Mesothelial cell of epicardium (in vitro differentiated cells): ENCODE measurements around the gene GTF3C1.

DNA sequence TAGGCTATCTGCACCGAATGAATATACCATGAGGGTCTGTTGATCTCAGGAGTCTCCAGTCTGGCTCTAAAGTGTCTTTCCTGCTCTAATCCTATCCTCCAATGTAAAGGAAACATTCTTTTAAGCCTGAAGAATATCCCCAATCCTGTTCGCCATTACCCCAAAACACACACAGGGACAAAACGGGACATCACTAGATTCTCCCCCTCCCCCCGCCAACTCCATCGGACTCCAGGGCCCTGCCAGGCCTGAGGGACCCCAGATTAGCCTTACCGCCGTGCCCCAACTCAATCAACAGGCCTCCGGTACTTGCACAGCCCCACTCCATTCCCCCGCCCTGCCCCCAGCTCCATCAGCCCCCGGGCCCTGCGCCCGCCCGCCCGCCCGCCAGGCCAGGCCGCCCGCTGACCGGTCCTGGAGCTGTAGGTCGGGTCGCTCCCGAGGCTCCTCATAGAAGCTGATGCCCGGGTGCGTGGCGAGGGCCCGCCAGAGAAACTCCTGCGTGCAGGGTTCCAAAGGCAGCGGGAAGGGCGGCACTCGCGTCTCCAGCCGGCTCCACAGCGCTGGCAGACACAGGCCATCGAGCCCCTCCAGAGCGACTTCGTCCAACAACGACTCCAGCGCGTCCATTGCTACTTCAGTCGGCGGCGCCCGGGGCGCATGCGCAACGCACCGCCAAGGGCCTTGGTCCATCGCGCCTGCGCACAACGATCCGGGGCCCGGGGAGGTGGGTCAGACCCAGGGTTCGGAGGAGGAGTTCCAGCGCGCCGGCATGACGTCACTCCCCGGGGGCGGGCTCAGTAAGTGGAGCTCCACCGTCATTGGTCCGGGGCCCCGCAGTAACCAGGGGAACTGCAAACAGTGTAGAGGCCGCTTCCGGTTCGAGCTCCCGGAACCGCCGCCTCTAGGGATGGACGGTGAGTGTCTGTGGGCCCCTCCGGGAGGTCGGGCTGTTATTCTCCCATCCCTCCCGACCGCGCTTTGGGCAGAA, at the start of gene GTF3C1:
Gene GTF3C1, minus strand, starts transcription at position 653 of the 991 bp plus-strand sequence.
- PRO-cap: bidirectional peak, plus-strand start at position 920 of the sequence, minus-strand start at position 639 of the sequence

DNA sequence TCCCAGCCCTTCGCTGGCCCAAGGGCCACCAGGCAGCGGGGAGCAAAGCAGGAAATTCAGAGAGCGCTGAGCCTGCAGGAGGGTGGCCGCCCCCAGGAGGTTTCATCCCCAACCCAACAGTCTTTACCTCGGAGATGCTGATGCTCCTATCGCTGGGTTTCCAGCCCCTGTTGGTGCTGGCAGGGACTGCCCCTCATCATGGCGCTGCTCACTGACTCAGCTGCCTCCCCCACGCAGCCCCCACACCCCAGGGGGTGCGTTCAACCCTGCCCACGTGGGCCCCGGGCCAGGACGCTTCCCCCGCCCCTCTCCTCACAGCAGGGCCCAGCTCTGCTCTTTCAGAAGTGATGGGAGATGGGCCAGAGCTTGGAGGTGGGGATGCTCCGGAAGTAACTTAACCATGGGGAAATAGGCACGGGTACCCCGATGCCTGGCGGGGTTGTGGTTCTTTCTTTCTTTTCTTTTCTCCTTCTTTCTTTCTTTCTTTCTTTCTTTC, 175.5 kb downstream of the GSG1L start:
- PRO-cap: no peak

DNA sequence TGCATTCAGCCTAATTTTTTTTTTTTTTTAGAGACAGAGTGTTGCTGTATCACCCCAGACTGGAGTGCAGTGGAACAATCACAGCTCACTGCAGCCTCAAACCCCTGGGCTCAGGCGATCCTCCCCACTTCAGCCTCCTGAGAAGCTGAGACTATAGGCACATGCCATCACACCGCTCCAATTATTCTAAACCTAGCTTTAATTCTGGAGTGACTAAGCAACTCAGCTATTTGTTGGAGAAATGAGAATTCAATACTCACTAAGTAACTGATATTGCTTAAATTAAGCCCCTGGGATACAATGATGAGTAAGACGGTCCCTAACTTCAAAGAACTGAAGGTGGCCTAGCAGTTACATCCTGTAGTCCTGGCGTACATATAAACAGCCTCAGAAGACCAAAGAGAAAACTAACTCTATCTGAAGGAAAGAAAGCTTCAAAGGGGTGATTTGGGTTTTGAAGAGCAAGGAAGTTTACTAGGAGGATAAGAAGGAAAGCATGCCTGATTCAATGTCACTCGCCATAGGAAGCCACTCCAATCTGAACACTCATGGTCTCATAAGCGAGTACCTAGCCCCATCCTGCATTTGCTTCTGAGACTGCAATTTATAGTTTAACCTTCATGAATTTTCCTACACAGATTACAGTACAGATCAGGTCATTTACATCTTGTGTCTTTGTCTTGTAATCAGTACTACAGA, 25.0 kb downstream of the XPO6 start:
- PRO-cap: no peak

- PRO-cap: no peak
Observed at GRCh38 chr16:28495982-28497075, 1.9 kb downstream of the APOBR start.

DNA sequence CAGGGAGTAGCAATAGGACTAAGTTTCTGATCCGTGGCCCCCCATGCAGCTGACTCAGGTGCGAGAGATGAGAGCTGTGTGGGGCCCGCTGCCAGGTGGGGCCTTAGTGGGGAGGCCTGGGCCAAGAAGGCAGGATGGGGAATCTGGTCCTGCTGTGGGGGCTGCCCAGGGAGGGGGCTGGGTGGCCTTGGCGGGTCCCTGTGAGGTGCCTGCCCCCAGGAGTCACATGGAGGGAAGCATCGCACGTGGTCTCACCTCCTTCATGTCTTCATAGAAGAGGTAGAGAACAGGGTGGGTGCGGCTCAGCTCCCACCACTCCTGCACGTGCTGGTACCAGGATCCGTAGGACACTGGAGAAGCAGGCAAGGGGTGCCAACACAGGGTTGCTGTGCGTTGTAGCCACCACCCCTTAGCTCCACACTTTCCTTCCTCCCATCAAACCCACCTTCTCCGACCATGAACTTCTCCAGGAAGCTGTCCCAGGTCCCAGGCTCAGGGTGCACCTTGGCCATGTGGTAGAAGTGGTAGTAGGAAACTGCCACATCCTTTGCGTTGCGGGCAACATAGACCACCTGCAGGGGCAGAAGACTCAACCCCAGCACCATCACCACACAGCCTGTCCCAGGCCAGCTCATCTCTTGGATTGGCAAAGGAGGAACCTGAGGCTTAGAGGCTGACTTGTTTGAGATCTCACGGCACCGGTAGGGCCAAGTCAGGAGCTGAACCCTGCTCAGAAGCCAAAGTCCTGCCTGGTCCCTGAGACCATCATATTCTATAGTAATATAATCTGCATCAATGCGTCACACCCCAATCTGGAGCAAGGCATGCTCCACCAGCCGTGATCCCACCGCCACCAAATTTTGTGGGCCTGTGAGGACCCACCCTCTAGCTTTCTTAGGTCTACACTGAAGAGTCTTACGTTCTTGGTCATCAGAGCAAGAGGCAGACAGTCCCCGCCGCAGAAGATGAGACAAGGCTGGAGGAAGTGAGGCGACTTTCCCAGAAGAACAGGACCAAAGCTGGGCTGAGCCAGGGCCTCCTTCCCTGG, 3.0 kb downstream of the SULT1A1 start:
- PRO-cap: no peak

DNA sequence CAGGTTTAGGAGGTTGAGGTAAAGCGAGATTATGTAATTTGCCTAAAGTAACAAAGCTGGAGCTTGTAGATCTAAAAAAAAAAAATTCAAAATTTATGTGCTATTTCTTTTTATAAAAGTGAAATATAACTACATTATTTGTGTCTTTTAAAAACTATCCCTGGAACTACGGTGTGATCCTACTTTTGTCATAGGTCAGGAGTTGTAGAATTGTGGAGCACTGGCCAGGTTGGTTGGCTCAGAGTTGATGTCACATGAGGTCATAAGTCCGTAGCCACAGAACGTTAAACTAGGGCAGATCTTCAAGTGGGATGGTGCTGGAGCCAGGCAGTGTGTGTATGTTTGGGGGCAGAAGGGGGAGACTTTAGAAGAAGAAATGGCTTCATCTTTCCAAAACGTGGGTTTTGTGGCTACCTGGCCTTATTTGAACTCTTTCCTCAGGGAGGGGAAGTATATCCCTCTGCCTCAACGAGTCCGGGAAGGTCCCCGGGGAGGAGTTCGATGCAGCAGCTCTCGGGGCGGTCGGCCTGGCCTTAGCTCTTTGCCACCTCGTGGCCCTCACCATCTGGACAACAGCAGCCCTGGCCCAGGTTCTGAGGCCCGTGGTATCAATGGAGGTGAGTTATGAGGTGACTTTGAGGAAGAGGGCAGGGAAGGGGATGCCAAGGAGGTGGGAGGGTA, 7.5 kb downstream of the ATXN2L start:
- PRO-cap: no peak

DNA sequence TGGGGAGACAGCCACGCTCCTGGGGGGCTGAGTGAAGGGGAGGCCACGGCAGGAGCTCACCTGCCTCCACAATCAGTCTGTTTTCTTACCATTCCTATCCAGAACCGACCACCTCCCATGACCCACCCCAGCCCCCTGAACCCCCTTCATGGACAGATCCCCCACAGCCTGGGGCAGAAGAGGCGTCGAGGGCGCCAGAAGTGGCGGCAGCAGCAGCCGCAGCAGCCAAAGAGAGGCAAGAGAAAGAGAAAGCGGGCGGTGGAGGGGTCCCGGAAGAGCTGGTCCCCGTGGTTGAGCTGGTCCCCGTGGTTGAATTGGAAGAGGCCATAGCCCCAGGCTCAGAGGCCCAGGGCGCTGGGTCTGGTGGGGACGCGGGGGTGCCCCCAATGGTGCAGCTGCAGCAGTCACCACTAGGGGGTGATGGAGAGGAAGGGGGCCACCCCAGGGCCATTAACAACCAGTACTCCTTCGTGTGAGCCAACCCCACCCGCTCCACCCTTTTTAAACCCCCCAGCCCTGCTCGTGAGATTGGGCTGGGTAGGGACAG, 4.9 kb upstream of the ATP2A1 start:
- PRO-cap: no peak

- PRO-cap: no peak
Observed at GRCh38 chr16:29074645-29075685, 90.1 kb downstream of the LAT start.

DNA sequence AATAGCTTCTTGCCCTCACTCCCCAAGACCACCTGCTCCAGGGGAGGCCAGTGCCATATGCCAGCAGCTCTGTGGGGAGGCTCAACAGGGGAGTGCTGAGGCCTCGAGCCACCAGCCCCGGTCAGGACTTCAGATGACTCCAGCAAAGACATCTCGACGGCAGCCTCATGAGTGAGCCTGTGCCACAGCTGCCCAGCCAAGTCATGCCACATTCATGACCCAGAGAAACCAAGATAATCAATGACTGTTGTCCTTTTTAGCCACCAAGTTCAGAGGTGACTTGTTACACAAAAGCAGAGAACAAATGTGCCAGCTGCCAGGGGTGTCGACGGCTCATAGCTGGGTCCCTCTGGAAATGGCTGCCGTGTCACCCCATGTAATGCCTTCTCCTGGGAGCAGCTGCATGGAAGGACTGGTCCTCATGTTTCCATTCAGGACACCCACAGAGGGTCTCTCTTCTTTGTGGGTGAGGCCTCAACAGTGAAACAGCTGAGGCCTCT, 162.2 kb downstream of the LAT start:
- PRO-cap: no peak

- PRO-cap: no peak
Observed at GRCh38 chr16:29155435-29155774, 170.6 kb downstream of the LAT start.

GRCh38 chr16:29199659-29200160, 206.8 kb downstream of the NPIPB11 start:
- PRO-cap: no peak

GRCh38 chr16:29265220-29265555, 141.3 kb downstream of the NPIPB11 start:
- PRO-cap: no peak

- PRO-cap: no peak
Observed at GRCh38 chr16:29382878-29383585, 23.5 kb downstream of the NPIPB11 start.

GRCh38 chr16:29469476-29470078, 9.9 kb downstream of the SULT1A4 start:
- PRO-cap: no peak

- PRO-cap: bidirectional peak, plus-strand start at chr16:29595560, minus-strand start at chr16:29595388
Observed at GRCh38 chr16:29595433-29595957, 67.6 kb upstream of the SPN start.

DNA sequence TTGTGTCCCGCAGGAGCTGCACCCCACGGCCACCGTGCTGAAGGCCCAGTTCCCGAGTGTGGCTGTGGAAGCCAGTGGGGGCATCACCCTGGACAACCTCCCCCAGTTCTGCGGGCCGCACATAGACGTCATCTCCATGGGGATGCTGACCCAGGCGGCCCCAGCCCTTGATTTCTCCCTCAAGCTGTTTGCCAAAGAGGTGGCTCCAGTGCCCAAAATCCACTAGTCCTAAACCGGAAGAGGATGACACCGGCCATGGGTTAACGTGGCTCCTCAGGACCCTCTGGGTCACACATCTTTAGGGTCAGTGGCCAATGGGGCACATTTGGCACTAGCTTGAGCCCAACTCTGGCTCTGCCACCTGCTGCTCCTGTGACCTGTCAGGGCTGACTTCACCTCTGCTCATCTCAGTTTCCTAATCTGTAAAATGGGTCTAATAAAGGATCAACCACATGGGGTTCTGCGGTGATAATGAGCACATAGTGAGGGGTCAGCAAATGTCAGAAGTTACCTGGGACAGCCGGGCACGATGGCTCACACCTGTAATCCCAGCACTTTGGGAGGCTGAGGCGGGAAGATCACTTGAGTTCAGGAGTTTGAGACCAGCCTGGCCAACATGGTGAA, 18.3 kb downstream of the QPRT start:
- PRO-cap: no peak

GRCh38 chr16:29710242-29710842, 31.4 kb downstream of the QPRT start:
- PRO-cap: no peak

DNA sequence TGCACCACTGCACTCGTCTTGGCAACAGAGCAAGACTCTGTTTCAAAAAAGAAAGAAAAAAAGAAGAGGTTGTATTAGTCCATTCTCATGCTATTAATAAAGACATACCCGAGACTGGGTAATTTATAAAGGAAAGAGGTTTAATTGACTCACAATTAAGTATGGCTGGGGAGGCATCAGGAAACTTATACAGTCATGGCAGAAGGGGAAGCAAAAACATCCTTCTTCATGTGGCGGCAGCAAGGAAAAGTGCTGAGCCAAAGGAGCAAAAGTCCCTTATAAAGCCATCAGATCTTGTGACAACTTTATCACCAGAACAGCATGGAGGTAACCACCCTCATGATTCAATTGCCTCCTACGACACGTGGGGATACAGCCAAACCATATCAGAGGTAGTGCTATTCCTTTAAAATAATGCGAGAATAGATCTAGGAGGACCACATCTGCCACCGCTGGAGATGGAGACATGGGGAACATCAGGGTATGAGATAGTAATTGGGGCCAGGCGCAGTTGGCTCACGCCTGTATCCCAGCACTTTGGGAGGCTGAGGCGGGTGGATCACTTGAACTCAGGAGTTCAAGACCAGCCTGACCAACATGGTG, 9.0 kb downstream of the C16orf54 start:
- PRO-cap: no peak

DNA sequence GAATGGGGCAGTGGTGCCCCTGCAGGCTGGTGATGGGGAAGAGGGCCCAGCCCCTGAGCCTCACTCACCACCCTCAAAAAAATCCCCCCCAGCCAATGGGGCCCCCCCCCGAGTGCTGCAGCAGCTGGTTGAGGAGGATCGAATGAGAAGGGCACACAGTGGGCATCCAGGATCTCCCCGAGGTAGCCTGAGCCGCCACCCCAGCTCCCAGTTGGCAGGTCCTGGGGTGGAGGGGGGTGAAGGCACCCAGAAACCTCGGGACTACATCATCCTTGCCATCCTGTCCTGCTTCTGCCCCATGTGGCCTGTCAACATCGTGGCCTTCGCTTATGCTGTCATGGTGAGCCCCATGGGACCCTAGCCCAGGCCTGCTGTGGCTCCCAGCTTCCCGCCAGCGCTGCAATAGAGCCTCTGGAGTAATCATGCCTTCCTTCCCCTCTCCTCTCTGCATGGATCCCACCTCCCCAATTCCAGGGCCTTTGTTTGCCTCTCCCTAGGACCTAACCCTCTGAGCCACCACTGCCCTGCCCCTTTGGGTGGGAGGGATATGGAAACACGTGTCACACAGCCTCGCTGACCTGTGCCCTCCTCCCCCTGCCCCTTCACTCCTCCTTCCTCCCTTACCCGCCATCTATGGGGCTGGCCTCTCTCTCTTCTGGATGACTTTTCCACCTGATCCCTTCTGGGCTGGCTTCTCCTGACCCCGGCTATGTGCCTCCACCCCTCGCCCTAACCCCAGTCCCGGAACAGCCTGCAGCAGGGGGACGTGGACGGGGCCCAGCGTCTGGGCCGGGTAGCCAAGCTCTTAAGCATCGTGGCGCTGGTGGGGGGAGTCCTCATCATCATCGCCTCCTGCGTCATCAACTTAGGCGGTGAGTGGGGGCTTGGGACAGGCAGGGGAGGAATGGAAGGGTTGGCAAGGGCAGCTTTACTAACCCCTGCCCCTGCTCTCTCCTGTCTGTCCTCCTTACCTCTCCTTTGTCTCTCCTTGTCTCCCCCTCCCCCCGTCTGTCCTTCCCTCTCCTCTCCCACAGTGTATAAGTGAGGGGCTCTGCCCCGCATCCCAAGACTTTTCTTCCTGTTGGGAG, 1.9 kb downstream of the PRRT2 start:
- PRO-cap: no peak

GRCh38 chr16:29816222-29816968, 443 bp downstream of the PAGR1 start:
- PRO-cap: no peak